Epithelial cell of prostate (primary cell): ENCODE results near the genes PTGS1 and CRB2.

- RRBS: no CpG with 5 or more reads among the region's 5 CpGs
These were observed 1.3 kb downstream of the MRRF start for GRCh38 chr9:122265871-122266587.

GRCh38 chr9:122346393-122347621 lies 24.0 kb upstream of the PTGS1 start:
- RRBS: 2% methylated on average over 35 of the region's 98 CpGs

GRCh38 chr9:122370464-122370657 lies 463 bp upstream of the PTGS1 start:
- RRBS: no CpG with 5 or more reads among the region's 1 CpG

GRCh38 chr9:122370658-122371843 lies at the start of gene PTGS1:
Gene PTGS1 (plus strand): TSS chr9:122371024.
- RRBS: under 1% methylated on average over 17 of the region's 47 CpGs

DNA sequence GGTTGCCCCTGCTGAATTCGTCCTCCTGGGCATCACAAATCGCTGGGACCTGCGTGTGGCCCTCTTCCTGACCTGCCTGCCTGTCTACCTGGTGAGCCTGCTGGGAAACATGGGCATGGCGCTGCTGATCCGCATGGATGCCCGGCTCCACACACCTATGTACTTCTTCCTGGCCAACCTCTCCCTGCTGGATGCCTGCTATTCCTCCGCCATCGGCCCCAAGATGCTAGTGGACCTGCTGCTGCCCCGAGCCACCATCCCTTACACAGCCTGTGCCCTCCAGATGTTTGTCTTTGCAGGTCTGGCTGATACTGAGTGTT lies 189 bp downstream of the OR5C1 start:
- RRBS: no CpG with 5 or more reads among the region's 9 CpGs

- RRBS: no CpG with 5 or more reads among the region's 13 CpGs
These were observed 8.8 kb downstream of the PDCL start for GRCh38 chr9:122819084-122820542.

DNA sequence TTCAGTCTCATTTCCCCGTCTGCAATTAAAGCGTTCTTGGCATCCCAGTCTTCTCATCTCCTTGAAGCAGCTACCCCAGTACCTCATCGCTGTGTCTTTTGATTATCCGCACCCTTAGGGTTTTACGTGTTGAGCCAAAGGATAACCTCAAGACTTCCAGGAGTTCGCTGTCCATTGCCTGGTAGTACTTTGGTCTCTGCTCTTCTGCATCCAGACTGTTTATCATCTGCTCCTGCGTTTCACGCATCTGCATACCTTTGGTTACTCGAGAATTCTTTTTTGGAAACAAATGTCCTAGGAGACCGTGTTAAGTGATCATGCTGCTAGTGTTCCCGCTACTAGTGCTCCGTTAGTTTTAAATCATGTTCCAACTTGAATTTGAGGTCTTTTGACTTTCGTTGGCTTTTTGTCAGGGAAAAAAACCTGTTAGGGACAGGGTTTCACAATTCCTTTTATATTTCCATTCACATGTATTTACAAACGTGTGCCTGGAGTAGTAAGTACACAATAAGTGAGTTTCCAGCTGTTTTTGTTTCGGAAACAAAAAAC lies 874 bp downstream of the RABGAP1 start:
- RRBS: no CpG with 5 or more reads among the region's 15 CpGs

GRCh38 chr9:122959911-122960280 lies 19.1 kb downstream of the RABGAP1 start:
- RRBS: no CpG with 5 or more reads among the region's 1 CpG

DNA sequence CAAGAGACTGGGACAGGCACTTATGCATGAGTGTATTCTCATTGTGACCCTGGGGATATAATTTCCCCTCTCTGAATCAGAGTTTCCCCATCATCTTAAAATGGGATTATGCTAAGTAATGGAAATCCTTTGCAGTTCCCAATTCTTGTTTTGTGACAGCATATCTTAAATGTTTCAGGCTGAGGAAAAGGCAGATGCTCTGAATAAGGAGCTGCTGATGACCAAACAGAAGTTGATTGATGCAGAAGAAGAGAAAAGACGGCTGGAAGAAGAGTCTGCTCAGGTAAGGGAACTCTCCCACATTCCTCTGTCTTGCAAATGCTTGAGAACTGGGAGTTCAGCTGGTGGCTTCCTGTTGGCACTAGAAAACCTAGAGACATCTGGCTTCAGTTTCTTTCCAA lies 64.1 kb downstream of the GPR21 start:
- RRBS: no CpG with 5 or more reads among the region's 1 CpG

DNA sequence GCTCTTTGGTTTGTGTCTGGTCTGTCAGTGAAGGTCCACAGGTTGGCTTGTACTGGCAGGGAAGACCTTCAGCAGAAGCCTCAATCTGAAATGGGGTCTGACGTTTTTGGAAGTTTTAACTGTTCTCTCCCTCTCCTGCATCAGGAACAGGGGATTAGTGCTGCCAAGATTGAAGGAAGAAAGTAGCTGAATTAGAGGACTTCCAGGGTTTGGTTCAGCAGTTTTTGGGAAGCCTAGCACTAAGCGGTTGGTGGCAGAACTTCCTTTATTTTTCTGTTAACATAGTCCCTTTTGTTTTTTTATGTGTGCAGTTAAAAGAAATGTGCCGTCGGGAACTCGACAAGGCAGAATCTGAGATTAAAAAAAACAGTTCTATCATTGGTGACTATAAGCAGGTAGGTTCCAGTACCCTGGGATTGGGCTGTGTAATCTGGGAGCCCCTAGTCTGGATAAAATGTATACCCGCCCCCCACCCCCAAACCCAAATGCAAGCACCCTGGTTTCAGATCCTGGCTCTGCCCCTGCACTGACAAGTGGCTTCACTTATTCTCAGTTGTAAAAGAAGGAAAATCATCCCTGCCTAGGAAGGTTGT lies 65.0 kb downstream of the GPR21 start:
- RRBS: no CpG with 5 or more reads among the region's 6 CpGs

DNA sequence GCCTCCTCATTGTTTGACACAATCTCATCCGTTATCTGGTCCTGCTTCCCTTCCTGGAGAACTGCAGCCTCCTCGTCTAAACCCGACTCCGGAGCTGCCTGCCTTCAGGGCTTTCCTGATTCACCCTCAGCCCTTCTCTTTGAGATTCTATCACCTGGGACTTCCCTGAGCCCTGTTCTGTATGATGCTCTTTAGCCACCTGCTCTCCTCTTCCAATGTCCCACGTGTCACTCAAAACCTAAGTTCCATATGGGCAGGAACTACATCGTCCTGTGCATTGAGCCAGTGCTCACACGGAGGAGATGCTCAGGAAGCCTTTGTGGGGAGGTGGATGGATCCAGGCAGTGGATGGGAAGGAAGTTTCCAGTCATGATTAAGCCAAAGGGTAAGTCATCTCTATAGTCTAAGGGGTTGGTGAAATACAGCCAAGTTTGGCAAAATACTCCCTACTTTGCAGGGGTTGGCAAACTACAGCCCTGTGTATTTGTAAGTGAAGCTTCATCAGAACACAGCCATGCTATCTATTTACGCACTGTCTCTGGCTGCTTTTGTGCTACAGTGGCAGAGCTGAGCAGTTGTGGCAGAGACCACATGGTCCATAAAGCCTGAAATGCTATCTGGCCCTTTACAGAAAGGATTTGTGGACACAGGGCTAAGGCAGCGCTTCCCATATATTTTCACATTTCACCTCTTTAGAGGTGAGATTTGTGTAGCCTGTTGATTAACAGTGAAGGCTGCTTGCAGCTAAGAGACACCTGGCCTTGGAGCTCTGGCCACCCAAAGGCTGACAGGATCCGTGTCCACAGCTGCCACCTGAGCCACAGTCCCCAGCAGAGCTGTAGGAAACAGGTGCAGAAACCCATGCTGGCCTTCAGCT lies 80.1 kb downstream of the GPR21 start:
- RRBS: no CpG with 5 or more reads among the region's 10 CpGs

DNA sequence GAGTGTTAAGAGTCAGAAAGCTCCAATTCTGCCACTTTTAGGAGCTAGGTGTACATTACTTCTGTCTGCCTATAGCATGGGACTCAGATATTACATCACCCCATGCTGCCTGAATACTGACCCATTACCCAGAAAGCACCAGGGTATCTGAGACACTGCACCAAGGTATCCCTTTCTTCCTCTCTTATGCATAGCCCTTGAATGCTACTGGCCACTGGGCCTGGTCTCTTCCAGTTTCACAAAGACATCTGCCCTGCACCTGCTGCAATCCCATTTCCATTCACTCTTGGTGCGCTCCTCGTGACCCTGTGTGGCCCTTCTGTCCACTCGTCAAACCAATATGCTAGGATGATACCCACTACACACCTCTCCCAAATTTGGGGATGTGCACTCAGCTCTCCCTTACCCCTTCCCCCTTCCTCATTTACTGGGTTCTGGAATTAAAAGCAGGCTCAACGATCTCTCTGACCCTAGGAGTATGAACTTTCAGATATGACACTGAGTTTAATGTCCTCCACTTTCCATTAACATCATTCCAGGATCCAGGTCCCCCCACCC lies 2.4 kb downstream of the STRBP start:
- RRBS: no CpG with 5 or more reads among the region's 4 CpGs

DNA sequence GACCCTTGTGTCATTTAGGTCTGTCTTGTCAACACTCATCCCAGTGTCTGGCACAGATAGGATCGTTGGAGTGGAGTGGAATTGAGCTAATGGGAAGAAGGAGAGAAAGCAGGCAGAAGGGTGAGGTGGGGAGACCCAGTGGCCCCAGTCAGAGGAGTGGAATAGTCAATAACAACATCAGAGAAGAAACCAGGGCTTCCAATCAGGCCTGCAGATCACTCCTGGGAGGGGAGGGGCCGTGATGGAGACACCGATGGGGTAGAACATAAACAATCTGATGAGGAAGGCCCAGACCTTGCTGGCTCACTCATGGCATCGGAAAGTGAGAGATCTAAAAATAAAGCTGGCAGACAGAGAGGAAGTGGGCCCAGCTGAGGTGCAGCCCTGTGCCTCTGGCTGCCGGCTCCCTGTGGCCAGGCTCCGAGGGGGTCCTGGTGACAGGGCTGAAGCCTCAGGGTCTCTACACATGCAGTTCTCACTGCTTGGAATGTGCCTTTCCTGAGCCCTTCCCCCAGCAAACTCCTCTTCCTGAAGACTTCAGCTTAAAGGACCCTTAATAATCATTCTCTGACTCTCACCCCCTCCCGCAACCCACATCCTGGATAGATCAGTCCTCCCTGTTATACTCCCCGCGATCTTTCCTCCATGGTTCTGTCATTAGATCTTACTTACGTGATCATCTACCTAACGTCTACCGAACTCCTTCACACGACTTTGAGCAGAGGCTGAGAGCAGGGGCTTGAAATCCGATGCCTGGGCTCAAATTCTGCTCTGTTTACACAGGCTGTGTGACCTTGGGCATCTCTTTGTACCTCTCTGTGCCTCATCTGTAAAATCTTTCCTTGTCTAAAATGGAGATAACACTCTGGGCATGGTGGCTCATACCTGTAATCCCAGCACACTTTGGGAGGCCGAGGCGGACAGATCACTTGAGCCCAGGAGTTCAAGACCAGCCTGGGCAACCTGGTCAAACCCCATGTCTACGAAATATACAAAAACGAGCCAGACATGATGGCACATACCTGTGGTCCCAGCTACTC lies 33.1 kb upstream of the CRB2 start:
- RRBS: no CpG with 5 or more reads among the region's 18 CpGs

- RRBS: no CpG with 5 or more reads among the region's 14 CpGs
These were observed at the start of gene CRB2 for GRCh38 chr9:123355896-123356384. Gene CRB2 (plus strand): TSS chr9:123356197.

- RRBS: no CpG with 5 or more reads among the region's 15 CpGs
These were observed 4.2 kb downstream of the CRB2 start for GRCh38 chr9:123360145-123360724.

DNA sequence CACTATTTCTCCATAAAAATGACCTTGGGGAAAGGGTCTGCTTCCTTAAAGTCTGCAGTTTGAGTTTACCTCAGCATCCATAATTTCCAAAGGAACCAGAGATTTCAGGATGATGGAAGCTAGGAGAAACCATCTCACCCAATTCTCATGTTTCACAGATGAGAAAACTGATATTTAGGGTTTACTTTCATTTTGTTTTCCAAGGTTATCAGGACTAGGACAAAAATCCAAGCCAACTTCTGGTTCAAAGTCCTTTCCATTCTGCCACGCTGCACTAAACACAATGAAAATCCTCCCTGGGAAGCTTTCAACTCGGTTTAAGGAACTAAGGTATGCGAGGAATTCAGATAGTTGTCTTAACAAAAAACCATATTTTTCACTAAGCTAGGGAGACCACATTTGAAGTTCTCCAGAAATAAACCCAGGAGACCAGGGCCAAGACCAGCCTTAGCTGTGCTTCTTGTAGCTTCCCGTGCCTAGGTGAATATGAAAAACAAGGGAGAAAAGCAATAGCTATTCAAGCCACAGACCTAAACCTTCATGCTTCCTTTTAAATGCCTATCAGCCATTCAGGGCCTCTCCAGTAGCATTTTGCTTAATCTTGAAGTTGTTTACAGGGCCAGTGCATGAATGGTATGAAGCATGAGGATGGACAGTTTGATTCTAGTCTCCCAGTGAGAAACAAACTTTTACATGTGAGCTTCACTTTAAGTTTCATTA lies 167.9 kb downstream of the DENND1A start:
- RRBS: no CpG with 5 or more reads among the region's 4 CpGs

DNA sequence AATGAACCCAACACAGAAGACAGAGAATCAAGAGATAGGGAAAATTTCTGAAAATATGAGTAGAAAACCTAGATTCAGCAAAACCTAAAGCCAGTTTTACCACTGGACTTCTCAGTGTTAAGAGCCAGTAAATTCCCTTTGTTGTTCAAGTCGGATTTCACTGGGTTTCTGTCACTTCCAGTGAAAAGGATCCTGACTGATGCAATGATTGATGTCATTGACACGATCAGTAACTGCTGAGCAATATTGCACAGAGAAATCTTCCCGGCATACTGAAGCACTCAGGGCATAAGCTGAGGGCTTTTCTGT lies 62.0 kb downstream of the DENND1A start:
- RRBS: no CpG with 5 or more reads among the region's 3 CpGs

DNA sequence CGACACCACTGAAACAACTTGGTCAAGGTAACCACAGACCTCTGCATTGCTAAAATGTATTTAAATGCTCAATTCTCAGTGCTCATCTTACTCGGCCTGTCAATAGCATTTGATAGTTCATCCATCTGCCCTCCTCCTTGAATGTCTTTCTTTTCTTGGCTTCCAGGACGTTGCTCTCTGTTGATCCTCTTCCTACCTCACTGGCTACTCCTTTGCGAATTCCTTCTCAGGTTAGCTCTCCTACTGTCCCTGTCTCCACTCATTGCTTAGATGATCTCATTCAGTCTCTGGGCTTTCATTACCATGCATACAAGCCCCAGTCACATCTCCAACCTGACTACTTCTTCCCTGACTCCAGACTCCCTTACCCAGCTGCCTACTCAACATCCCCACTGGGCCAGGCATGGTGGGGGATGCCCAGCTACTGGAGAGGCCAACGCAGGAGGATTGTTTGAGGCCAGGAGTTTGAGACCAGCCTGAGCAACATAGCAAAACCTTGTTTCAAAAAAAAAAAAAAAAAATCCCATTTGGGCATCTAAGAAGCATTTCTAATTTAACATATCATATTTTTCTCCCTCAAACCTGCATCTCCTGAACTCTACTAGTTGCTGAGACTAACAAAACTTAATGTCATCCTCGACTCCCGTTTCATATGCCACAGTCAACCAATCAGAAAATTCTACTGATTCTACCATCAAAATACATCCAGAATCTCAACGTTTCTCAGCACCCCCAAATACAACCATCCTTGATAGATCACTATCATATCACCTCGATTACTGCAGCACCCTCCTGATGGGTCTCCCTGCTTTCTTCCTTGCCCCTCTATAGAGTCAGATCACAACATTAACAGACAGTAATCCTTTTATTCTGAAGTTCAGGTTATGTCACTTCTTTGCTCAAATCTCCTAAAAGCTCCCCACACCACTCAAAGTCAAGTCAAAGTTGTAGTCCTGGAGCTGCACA lies 47.8 kb downstream of the DENND1A start:
- RRBS: no CpG with 5 or more reads among the region's 9 CpGs

DNA sequence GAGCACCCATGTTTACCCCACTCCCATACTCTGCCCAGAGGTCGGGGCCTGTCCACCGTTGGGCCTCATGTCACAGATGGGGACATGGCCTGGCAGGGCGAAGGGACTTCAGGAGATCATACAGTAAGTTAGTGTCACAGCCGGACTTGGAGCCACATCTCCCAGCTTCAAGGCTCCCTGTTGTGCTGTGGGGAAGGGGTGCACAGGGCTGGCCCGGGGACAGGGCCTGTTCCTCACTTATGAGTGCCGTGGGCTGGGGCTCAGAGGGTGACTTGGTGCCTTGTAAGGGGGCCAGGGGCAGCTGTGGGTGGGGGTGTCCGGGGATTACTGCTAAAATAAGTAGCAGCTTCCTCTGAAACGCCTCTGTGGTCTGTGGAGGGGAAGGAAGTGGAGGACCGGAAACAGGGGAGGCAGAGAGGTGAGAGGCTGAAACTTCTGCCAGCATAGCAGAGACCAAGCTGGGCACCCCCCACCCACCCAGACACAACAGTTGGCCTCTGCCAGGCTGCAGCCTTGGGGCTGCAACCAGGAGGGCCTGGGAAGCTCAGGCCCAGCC lies 41.2 kb upstream of the NEK6 start:
- RRBS: 92% methylated on average over 5 of the region's 9 CpGs

DNA sequence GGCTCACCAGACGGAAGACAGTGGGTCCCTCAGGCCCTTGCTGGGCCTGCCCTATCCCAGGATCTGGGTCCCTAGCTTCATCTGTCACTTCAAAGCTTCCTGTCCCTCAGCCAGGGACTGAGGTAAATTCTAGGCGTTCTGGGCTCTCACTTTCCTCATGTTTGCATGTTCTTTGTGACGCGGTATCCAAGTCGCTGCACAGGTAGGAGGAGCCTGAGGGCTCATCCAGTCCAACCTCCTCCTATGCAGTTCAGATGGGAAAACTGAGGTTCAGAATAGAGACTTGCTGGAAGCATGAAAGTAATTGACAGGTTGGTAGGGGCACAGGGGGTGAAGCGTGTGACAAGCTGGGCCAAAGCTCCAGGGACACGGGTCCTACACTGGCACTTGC lies 35.4 kb upstream of the NEK6 start:
- RRBS: no CpG with 5 or more reads among the region's 7 CpGs